Fibroblast of the aortic adventitia (primary cell): Measurements from ENCODE around the gene PRSS16.

GRCh38 chr6:26602163-26602831 is 5.5 kb downstream of the ABT1 start:
- CAGE, long polyA plus RNA, result no peak

DNA sequence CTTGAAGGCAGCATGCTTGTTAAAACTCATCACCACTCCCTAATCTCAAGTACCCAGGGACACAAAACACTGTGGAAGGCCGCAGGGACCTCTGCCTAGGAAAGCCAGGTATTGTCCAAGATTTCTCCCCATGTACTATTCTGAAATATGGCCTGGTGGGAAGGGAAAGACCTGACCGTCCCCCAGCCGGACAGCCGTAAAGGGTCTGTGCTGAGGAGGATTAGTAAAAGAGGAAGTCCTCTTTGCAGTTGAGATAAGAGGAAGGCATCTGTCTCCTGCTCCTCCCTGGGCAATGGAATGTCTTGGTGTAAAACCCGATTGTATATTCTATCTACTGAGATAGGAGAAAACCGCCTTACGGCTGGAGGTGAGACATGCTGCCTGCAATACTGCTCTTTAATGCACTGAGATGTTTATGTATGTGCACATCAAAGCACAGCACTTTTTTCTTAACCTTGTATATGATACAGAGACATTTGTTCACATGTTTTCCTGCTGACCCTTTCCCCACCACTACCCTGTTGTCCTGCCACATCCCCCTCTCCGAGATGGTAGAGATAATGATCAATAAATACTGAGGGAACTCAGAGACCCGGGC is 85.4 kb upstream of the ZNF322 start:
- CAGE, long polyA plus RNA, result no peak

DNA sequence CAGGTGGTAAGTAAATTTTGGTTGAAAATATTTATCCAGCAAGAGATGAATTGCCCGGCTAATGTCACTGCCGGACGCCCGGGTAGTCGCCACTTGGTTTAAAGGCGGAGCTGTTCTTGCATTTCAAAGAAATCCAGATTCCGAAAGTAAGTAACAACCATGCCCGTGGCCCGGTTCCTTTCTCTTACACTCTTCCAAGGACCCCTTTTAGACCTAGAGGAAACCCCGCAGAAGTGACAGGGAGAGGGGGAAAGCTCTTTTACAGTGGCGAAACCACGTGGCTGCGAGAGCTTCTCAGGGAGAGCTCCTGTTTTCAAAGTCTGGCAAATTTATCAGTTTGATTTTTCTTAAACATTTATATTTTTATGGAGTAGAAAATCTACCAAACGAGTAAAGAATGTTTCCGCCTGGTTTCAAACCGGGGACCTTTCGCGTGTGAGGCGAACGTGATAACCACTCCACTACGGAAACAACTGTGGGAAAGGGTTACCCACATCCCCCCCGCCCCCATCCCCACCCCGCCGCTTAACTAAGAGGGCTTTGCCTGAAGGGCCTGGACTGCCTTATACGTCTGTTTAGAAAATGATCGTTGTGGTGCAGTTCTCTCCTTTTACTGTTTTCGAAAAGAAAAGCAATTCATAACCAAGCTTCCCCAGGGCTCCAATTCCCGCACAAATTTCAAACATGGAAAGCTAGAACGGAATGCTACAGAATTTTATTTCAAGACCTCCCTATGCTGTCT is 41.6 kb upstream of the PRSS16 start:
- CAGE, long polyA plus RNA, result no peak

GRCh38 chr6:27247266-27247941 is at the start of gene PRSS16:
Gene PRSS16 (plus strand): TSS chr6:27247701.
- CAGE, long polyA plus RNA, result no peak

- CAGE, long polyA plus RNA, result no peak
These were observed 4.2 kb downstream of the PRSS16 start for GRCh38 chr6:27251472-27252259.

GRCh38 chr6:27293758-27294231 is 18.3 kb downstream of the POM121L2 start:
- CAGE, long polyA plus RNA, result no peak

- CAGE, long polyA plus RNA, result no peak
These were observed 13.6 kb upstream of the ZNF391 start for GRCh38 chr6:27374758-27375596.

DNA sequence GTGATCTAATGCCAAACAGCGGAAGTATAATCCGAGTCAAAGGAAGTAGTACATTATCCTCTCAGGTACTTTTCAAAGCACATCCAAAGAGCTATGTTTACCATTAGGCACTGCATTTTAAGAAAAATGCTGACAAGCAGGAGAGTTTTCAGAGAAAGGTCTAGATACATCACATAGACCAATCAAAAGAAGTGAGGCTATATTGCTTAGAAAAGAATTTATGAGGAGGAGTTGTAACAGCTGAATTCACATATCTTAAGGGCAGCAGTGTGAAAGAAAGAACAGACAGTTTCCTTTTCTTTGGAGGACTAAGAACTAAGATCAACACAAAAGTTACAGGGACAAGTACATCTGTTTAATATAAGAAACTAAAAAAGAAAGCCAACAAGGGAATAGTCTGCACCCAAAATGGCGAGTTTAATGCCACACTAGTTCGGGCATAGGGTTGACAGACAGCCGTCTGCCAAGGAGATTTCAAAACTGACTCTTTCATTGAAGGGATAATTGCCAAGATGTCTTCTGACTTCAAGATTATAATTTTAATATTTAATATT is 1.4 kb downstream of the ZNF184 start:
- CAGE, long polyA plus RNA, result no peak

DNA sequence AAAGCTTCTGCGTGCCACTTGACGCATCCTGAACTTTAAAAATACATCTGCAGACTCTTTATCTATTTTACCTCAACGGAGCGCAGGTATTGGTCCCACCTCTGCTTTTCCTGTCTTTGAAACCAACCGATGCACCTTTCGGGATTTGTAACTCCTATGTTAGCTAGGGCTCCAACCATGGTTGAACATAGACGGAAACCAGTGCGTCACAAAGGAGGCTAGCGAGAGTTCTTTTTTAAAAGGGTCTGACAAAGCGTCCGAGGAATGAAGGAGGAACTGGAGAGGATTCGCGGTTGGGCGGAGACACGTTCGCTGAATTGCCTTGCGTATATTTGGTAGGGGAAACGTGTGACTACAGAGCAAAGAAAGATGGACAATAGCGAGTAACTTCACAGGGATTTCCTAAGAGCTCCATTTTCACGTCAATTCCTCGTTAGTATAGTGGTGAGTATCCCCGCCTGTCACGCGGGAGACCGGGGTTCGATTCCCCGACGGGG is 6.4 kb upstream of the ZNF184 start:
- CAGE, long polyA plus RNA, result no peak

GRCh38 chr6:27479851-27480250 is 6.9 kb upstream of the ZNF184 start:
- CAGE, long polyA plus RNA, result no peak

GRCh38 chr6:27495044-27495877 is 22.4 kb upstream of the ZNF184 start:
- CAGE, long polyA plus RNA, result no peak

- CAGE, long polyA plus RNA, result no peak
These were observed 69.4 kb downstream of the H2BC13 start for GRCh38 chr6:27738341-27738674.

DNA sequence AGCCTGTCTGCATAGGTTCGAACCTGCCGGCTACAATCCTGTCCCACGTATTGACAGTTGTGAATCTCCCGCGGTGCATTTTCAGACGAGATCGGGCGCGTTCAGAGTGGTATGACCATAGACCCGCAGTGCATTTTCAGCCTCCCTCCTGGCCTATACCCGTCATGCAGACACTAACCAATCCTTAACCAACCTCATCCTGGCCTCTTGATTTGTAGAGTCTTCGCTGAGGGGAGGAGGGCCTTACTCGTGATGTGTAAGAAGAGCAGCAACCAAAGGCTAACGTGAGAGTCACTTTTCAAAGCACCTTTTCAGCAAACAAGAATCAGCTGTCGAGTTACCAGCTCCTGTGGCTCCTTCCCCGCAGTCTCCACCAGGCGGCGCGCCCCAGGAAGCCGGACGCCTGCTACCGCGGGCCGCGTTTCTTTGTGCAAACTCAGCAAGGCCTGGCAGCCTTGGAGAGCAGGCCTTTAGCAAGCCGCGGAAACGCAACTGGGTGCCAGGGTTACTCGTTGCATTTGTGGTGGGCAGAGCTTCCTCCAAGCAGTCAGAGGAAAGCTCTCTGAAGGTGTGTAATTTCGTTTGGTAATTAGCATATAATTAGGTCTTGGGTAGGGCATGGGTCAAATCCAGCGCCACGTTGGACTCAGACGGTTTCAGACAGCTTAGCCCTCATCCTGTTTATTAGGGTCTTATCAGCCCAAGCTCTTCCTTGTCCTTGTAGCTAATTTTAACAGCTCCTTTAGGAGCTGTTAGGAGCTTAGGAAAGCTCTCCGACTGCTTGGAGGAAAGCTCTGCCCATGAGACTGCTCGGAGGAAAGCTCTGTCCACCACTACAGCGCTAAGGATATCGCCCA is 35.3 kb downstream of the H2BC13 start:
- CAGE, long polyA plus RNA, result no peak

- CAGE, long polyA plus RNA, result no peak
These were observed 1.4 kb downstream of the H2BC15 start for GRCh38 chr6:27839433-27840411.

GRCh38 chr6:27902041-27903523 is 9.4 kb downstream of the H2BC17 start:
- CAGE, long polyA plus RNA, result no peak

GRCh38 chr6:28080663-28081852 is 690 bp downstream of the ZNF165 start:
- CAGE, long polyA plus RNA, result no peak

DNA sequence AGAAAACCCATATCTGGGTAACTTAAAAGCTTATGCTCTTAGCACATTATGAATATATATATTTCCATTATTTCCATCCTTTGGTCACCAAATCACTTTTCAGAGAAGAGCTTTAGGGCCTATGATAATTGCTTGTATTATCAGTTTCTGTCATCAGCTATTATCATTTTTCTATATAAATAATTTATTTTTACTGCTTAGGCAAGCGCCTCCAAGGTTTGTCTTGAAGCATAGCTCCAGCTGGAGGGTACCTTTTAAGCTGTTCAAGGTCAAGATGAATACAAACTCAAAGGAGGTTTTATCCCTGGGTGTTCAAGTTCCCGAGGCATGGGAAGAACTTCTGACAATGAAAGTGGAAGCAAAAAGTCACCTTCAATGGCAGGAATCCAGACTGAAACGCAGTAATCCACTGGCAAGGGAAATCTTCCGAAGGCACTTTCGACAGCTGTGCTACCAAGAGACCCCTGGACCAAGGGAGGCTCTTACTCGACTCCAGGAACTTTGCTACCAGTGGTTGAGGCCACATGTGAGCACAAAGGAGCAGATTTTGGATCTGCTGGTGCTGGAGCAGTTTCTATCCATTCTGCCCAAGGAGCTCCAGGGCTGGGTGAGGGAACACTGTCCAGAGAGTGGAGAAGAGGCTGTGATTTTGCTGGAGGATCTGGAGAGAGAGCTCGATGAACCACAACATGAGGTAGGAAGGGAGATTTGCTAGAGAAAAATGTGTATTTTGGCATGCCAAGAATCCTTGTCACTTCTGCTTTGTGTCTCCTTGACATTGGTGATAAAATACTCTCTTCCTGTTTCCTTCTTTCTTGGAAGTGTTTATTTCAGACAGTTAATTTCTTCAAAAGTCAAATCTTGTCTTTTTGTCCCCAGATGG is 2.0 kb downstream of the ZSCAN9 start:
- CAGE, long polyA plus RNA, result no peak

DNA sequence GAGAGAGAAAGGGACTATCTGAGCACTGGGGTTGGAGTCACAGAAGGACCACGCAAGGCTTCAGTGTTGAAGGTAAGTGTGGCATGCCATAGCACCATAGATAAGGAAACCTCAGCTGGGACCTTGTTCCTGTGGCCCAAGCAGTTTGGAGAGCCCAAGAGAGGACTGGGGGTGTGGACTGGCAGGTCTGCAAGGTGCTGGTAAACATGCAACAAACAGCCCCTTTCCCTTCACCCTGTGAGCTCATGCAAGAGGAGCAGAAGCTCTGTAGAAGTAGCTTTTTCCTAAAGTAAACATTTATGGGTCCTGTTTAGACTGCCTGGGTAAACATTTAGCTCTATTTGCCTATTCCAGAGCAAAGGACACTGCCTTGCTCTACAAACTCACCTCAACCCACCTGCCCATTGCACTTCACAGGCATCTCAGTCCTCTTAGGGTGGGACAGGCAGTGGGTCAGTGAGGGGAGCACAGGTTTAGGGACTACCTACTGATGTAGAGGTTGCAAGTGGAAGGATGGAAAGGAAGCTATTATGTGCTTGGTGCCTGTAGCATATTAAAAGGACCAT is 12.1 kb downstream of the ZSCAN31 start:
- CAGE, long polyA plus RNA, result no peak

- CAGE, long polyA plus RNA, result no peak
These were observed 7.6 kb downstream of the ZSCAN23 start for GRCh38 chr6:28435584-28436231.

GRCh38 chr6:28474190-28474936 is 31.1 kb upstream of the ZSCAN23 start:
- CAGE, long polyA plus RNA, result no peak